Skin of body (tissue), 2 donors: ENCODE data around the genes PADI3, ACTL8 and KLHDC7A.

DNA sequence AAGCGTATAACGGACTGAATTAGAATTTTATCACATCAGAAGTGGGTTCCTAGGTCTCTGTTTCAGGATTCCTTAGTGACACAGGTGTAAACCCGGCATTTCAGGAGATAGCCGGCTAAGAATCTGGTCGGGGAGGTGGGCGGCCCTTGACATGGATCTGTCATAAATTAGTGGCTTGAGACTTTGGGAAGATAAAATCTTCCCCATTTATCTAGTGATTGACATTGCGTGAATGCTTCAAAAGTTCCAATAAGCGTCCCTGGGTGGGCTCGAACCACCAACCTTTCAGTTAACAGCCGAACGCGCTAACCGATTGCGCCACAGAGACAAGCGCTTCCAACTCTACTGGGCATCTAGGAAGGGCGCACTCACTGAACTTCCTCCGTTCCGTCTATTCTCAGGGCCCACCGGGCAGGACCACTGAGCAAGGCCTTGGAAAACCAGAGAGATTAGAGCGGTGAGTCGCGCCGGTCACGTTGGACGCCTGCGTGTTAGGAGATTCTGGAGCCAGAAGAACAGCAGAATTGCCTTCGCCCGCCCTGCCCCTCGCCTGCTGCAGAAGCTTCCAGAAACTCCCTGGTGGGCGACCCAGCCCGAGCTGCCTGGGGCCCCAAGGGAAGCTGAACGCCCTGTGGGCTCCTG lies 79.9 kb downstream of the NECAP2 start:
- RAMPAGE, long total RNA = no peak

- RAMPAGE, long total RNA = no peak
Observed at GRCh38 chr1:16707754-16708144, 214.0 kb upstream of the CROCC start.

DNA sequence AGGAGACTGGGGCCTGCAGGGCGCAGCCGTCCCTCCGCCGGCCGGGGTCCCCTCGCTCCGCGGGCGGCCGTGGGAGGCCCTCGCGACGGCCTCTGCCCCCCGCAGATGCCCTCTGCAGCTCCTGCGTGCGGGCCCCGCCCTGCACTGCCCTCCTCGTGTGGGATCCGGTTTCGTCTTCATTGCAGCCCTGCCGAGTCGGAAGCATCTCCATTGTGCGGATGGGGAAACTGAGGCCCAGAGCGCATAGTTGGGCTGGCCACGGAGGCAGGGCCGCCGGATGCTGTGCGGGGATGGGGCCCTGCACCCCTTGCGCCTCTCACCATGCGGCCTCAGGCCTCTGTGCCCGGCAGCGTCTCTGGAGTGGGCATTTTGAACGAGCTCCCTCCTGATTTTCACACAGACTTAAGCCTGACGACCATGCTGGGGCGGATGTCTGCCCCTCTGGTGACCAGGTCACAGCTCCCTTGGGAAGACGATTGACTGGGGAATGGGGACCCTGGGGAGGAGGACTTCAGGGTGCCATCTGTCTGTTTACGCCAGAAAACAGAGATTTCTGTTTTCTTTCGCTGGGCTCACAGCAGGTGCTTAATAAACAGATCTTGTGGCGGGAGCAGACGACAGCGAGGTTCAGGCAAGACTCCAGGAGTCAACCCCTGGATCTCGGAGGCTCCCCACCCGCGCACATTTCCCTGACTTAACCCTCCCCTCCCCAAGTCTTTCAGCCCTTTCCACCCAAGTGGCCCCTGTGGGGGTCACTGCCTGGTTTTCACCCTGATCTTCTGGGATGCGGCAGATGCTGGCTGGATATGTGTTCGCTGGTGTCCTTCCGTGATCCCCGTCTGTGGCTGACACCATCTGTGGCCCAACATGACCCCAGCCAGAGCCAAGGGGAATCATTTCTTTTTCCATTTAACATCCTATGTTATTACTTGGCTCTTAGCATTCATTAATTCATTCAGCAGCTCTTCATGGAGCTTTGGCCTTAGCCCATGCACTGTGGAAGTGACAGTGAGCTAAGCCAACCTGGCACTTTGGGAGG lies 7.0 kb upstream of the CROCC start:
- RAMPAGE, long total RNA = no peak

- RAMPAGE, long total RNA = no peak
Observed at GRCh38 chr1:16925440-16925898, 3.7 kb downstream of the CROCC start.

DNA sequence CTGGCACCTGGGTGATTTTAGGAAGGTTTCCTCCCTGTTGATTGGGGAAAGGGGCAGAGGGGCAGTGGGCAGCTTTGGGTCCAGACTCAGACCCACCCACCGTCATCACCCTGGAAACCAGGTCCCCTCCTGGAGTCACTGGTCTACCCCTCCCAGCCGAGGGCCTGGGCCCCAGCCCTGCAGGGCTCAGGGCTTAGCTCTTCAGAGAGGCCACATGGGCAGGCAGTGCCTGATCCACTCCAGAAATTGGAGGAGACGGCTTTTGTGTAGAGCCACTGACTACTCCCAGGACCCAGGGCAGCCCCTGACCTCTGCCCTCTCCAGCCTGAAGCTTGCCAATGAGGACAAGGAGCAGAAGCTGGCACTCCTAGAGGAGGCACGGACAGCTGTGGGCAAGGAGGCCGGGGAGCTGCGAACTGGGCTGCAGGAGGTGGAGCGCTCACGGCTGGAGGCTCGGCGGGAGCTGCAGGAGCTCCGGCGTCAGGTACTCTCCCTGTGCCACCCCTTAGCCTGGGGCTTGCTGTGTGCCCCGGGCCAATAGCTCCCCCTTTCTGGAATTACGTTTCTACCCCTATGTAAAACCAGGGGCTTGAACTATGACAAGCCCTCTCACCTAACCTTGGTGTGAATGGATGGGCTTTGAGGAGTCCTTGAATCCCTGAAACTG lies 24.6 kb downstream of the MFAP2 start:
- RAMPAGE, long total RNA = no peak

- RAMPAGE, long total RNA = no peak
Observed at GRCh38 chr1:16968962-16969460, 11.4 kb downstream of the MFAP2 start.

- RAMPAGE, long total RNA = no peak
Observed at GRCh38 chr1:16970021-16970853, 10.2 kb downstream of the MFAP2 start.

DNA sequence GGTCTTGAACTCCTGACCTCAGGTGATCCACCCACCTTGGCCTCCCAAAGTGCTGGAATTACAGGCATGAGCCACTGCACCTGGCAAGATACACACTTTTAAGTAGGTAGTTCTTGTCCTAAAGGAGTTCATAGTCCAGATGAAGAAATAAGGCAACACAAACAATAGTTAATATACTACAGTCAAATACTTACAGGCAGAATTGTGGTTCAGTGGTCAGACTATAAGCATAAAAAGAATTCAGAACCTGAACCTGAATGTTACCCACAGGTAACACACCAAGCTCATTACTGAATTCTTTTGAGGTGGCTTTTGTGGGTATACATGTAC lies 1.8 kb downstream of the SDHB start:
- RAMPAGE, long total RNA = no peak

DNA sequence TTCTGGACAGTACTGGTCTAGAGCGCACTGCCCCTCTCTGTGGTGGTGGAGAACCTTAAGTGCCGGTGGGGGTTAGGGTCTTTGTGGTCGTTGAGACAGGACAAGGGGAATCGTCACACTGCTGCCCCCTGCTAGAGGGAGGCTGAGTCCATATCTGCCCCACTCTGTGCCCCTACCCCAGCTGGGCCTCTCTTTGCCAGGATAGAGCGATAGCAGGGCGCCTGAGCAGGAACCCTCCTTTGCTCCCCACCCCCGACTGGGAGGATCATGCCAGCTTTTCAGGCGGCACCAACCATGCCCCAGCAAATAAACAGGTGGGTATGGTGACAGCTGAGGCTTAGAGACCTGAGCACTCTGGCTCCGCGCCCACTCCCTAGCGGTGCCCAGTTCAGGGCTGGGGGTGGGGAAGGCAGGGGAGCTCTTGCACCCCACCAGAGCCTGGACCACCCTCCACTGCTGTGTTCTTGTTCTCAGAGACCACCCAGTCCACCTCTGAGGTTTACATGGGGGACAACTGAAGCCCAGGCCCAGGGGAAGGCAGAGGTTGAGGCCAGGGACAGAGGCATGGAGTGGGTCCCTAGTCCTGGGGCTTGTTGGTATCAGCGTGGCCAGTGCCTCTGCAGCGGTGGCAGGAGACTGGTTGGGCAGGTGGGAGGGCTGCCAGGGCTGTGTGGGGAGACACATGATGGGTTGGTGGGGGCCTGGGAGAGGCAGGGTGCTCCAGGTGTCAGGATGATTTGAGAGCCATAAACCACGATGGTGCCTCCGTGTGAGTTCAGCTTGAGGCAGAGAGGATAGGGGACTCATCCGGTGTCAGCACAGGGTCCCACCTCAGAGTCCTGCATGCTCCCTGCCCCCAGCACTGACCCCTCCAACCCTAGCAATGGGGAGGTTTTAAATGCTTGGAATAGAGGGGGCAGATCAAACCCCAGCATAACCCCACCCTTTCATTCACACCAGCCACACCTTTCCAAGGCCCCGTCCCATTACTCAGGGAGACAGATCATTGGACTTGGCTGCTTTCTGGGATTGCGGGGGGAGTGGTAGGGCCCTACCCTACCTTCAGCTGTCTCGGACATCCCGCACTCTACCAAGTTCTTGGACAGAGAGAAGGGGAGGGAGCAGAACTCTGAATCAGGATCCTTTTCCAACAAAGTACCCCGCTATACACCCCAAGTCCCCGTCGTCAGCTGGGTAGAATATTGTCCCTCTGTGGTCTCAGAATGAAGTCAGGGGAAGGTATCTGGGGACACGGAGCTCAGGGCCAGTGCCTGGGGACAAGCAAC lies 1.4 kb downstream of the PADI2 start:
- RAMPAGE, long total RNA = no peak

DNA sequence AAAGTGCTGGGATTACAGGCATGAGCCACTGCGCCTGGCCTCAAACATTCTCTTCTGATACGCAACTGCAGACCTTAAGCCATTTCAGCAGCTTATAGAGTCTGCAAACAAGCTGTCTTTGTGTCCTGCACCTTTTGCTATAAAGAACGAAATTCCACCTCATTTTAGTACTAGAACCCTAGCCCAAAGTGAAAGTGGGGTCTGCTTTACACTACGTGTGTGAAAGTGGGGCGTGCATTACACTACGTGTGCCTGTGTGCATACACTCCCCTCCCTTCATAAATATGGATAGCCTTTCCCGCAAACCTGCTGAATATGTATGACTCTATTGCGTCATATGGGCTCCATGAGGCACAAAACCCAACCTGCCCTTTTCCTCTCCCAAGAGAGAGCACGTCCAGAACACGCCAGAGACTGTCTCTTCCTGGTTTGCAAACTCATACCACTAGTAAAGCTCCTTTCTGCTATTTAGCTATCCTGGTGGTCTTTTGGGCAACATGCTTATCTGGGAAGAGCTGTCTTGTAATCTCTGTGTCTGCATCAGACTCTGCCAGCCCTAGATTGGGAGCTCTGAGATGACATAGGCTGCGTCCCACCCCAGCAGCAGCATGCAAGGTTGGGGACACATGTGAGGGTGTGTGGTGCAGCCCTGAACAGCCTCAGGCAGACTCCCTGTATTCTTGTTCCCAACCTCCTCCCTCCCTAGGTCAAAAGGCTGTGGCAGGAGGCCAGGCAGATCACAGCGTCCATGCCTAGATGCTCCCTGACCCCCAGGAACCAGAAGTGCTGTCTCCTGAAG lies 12.5 kb upstream of the PADI1 start:
- RAMPAGE, long total RNA = no peak

DNA sequence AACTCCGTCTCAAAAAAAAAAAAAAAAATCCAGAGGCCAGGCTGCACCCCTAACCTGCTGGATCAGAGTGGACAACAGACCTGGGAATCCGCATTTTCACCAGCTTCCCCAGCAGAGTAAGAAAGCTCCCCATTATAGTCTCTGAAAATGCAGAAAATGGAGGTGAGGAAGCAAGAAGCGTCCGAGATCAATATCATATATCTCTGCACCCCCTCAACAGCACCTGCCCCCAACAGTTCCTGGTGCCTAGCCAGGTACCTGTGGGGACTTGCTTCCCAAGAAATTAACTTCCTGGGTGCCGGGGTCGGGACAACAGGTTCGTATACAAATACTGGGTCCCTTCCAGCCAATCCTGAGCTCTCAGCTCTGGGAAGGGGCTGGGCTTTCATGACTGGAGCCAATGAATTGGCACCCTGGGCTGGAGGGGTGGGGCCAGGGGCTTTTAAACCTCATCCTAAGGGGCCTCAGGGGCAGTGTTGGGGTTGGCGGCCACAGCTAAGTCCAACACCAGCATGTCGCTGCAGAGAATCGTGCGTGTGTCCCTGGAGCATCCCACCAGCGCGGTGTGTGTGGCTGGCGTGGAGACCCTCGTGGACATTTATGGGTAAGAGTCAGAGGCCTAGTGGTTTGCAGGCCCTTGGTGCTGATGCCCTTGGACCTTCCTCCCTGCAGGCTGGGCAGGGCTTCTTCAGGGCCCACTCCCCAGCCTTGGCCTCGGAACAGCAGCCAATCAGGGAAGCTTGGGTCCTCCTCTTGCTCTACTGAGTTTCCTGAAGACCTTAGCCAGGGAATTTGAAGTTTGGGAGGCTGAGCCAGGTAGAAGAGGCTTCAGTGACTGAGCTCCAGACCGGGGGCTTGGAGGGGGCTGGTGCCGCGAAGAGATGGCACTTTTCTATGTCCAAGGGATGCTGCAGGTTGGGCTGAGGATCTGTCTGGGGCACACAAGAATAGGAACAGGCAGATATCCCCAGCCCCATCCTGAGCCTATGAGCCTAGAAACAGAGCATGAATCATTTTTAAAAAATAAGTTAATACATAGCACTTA lies at the start of gene PADI3:
TSS of gene PADI3 (plus strand) at position 473 of the 1,045 bp plus-strand sequence.
- RAMPAGE, long total RNA = no peak

GRCh38 chr1:17537847-17539120 lies 1.2 kb upstream of the ARHGEF10L start:
- RAMPAGE, long total RNA = no peak

DNA sequence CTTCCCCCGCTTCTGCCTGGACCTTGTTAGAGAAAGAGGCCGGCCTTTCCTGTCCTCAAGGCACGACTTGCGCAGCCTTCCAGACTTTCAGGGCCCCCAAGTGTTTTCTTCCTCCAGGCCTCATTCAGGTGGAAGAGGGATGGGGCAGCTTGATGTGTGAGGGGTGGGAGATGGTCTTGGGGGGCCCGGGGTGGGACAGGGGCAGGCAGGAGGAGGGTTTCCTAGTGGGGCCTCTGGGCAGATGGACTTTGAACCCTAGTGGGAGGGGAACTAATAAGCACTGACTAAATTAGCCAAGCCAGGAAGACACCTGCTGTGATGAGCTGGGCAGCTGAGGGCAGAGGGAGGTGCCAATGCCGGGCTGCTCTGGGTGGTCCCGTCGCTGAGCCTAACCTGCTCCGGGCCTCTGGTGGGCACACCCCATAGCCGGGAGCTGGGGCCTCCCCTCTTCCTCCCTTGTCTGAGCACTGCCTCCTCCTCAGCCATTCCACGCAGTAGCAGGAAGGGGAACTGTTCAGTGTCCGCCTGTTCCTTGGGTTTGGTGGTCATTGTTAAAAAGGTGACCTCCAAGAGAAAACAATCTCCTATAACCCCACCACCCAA lies 36.6 kb downstream of the ARHGEF10L start:
- RAMPAGE, long total RNA = no peak

DNA sequence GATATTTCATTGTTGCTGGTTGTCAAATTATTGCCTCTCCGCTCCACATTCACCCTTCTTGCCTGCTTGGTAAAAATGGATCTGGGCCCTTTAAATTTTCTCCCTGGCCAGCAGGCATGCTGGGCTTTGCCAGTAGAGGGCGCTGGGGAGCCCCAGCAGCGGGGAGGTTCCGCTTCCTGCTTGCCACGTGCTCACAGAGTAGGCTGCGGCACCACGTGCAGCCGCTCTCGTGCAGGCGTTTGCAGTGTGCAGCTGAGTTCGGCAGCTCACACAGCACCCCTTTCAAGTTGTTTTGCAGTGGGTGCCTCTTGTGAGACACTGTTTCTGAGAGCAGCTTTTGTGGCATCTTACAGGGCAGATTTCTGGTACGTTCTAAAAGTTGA lies at the start of gene ACTL8:
TSS of gene ACTL8 (plus strand) at position 194 of the 383 bp plus-strand sequence.
- RAMPAGE, long total RNA = no peak

GRCh38 chr1:18480037-18481239 lies at the start of gene KLHDC7A:
Gene KLHDC7A, plus strand, starts transcription at chr1:18480930.
- RAMPAGE, long total RNA = no peak

DNA sequence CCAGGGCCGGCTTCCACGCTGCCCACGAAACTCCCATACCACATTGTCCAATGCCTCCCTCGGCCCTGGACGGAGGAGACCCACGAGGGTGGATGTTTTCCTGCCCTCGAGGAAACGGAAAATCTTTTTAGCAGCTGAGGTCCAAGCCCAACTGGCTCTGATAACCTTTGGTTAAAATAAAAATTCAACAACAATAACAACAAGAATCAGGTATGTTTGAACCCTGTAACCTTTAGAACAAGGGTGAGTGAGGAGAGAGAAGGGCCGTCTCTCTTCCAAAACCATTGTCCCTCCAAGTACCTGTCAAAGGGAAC lies 4.0 kb upstream of the ALDH4A1 start:
- RAMPAGE, long total RNA = no peak

- RAMPAGE, long total RNA = no peak
Observed at GRCh38 chr1:18916745-18917570, 14.6 kb upstream of the ALDH4A1 start.

DNA sequence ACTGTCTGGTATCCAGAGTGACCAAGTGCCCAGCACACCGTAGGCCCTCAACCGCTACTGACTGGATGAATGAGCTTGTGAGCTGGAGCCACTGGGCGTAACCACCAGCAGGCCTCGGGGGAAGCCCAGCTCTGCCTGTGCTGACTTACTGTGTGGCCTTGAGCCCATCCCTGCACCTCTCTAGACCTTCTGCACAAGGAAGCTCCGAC lies 18.1 kb downstream of the IFFO2 start:
- RAMPAGE, long total RNA = no peak

GRCh38 chr1:18941827-18942259 lies 14.6 kb downstream of the IFFO2 start:
- RAMPAGE, long total RNA = no peak

DNA sequence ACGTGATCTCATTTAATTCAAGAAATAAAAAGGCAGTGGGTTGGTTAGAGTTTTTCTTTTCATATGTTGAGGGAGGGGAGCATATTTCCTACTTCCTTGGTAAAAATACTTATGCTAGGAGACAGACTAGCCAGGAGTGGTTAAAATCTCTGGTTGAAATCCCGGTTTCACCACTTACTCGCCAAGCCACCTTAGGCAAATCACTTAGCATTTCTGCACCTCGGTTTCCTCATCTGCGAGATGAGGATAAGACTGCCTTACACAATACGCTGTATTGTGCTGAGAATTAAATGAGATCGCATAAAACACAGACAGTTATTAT lies 1.4 kb downstream of the IFFO2 start:
- RAMPAGE, long total RNA = no peak